Bronchus fibroblast of lung (primary cell): ENCODE measurements around a stretch of chr14.

DNA sequence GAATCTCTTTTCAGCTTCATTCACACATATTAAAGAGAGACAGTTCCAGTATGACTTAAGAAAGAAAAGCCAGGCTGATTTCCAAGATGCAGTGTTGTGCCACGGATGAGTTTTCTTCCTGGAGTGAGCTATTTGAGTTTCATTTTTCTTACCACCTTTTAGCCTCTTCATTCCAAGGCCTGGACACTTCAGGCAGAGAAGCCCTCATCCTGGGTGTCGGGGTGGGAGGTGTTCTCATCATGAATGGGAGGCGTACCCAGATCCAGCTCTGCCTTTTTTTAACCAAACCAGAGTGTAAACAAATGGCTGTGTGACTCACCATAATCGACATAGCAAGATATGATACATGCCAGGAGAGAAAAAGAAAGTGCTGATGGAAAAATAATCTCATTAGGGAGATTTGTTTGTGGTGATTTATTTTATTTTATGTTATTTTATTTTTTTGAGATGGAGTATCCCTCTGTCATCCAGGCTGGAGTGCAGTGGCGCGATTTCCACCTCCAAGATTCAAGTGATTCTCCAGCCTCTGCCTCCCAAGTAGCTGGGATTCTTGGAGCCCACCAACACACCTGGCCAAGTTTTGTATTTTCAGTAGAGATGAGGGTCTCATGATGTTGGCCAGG, 80.0 kb downstream of the ARF6 start:
- RAMPAGE, long total RNA: no peak

- RAMPAGE, long total RNA: no peak
Measured at GRCh38 chr14:50006976-50007998, 109.1 kb downstream of the VCPKMT start.

- RAMPAGE, long total RNA: no peak
Measured at GRCh38 chr14:50159469-50160138, 43.2 kb upstream of the VCPKMT start.

DNA sequence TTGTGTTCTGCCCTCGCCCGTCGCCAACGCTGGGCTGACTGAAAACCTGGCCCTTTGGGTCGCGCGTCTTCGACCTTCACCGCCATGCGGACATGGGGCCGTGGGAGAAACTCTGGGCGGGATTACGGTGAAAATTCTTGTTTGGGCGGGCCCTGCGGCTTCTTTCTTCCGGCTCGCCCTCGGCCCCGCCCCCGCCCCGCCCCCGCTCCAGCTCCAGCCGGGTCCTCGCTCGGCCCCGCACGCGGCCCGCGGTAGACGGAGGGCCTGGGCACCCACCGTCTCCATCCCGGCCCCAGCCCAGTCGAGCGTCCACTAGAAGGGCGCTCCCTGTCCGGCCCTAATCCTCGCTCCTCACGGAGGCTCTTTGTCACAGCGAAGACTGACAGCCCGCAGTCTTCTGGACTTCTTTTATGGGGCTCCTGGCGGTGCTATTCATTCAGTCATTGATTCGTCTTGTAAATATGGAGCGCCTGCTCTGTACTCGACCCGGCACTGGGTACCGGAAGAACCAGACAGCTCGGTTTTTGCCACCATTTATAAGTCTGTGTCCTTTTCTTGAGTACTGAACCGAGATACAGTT, 403 bp downstream of the DMAC2L start:
- RAMPAGE, long total RNA: no peak

DNA sequence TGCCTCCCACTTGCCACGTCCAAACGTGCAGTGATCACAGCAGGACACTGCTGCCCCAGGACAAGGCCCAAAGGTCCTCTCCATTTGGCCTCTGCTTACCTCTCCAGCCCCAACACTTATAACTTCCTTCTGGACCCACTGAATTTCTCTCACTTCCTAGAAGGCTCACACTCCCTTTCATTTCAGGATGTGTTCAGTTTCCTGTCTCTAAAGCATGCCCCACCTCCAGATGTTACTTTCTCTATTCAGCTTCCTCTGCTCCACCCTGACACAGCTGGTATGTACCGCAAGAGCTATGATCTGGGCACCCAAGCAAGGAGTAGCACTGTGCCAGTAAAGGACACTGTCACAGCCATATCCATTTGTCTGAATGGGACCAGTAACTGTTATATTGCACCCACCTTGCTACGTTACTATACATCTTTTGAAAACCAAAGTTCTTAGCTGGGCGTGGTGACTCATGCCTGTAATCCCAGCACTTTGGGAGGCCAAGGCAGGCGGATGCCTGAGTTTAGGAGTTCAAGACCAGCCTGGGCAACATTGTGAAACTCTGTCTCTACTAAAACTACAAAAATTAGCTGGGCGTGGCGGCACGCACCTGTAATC, 32.8 kb downstream of the CDKL1 start:
- RAMPAGE, long total RNA: no peak

GRCh38 chr14:50395192-50395740, 1.4 kb downstream of the CDKL1 start:
- RAMPAGE, long total RNA: no peak

DNA sequence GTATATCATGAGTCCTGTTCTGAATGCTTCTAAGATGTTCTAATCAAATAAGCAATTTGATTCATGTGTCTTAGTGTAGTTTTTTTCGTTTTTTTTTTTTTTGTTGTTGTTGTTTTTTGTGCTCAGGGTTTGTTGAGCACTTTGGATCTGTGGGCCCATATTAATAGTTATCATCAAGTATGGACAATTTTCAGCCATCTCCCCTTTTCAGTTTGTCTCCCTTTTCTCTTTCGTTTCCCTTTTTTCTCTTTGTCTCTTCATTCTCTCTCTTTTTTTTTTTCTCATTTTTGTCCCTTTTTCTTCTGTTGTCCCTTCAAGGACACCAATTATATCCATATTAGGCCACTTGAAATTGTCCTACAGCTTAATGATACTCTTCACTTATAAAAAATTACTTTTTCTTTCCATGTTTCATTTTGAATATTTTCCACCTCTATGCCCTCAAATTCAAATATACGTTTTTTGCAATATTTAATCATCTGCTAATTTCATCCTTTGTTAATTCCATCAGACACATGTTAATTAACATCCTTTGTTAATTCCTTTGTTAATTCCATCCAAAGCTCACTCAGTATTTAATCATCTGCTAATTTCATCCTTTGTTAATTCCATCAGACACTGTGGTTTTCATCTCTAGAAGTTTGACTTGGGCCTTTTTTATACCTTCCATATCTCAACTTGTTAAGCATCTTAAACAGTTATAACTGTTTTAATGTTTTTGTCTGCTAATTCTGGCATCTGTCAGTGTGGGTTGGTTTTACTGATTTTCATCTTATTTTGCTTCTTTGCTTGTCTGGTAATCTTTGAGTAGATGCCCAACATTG, 53.2 kb downstream of the MAP4K5 start:
- RAMPAGE, long total RNA: no peak

DNA sequence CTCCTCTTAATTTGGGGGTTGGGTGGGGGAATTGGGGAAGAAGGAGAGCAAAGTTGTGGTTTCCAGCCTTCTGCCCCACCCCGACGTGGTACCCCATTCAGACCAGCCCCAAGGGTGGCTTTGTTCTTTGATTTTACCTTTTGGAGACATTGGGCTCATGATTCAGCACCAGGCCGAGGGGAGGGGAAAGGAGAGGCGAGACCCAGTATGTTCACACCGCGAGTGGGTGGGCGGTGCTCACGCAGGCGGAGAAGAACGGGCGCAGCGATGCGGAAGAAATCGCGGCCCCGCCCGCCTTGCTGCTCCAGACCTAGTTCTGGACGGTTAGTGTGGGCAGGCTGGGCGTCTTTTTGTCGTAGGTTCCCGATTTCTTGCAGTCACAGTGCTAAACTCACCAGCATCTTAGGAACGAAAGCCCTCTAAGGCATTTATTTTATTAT, 978 bp downstream of the ATL1 start:
- RAMPAGE, long total RNA: no peak

DNA sequence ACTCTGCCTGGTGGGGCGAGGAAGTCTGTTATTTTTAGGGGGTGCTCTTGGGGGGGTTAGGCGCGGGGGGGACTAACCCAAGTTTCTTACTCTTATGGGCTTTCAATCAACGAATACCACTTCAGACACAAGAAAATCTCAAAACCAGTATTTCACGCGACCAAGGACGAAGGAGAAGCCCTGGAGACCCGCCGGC, 600 bp downstream of the SAV1 start:
- RAMPAGE, long total RNA: no peak

DNA sequence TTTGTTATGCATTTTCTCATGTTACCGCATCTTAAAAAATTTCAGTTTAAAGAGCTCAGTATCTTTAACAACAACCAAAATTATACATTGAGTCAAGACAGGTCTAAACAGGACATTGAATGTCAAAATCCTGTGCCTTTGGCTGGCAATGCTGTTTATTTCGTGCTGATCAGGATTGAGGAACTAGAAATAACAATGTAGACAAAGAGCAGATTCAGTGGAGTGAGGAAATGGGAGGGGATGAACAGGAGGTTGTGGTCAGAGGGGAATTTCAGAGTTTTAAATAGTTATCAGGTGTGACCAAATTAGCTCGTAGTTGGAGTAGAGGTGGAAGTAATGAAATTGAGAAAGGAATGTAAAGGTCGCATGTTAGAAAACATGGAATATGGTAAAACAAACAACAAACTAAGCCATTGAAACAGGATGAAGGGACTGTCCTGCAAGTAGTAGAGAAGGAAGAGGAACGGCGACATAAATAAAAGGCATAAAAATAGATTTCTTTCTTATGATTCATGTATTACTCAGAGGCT, 9.4 kb upstream of the SAV1 start:
- RAMPAGE, long total RNA: no peak

GRCh38 chr14:50763372-50764190, 67.4 kb downstream of the NIN start:
- RAMPAGE, long total RNA: no peak

DNA sequence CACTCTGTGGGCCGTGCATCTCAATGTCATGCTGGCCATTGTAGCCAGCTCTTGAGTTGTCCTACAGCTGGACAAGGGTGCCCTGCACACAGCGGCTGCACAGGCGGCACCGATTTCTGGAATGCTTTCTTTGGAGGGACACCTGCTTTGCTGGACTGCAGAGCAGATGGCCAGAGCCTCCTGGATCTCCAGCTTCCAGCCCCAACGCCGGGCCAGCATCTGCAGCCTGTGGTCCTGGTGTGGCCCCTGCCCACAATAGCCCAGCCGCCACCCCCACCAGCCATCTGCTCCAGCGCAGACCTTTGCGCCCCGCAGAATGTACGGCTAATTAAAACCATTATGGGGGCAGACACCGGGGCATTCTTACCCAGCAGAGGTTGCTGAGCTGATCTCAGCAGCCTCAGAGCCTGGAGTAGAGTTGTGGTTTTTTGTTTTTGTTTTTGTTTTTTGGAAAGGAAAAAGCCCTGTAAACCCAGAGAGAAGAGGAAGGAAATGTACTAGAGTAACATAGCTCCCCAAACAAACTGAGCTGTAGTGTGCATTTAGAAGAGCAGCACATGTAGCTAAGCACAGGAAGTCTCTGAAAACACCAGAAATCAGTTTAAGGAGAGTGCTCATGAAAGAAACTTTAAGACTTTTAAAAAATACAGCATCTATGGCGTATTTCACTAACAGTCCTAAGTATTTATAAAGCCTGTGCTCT, 45.8 kb downstream of the NIN start:
- RAMPAGE, long total RNA: no peak

- RAMPAGE, long total RNA: no peak
Measured at GRCh38 chr14:50935420-50935909, 8.8 kb downstream of the PYGL start.

- RAMPAGE, long total RNA: no peak
Measured at GRCh38 chr14:50967717-50968030, 23.4 kb upstream of the PYGL start.

- RAMPAGE, long total RNA: no peak
Measured at GRCh38 chr14:51360493-51361054, 120.5 kb downstream of the TMX1 start.

- RAMPAGE, long total RNA: no peak
Measured at GRCh38 chr14:51554310-51554975, 97.3 kb upstream of the FRMD6 start.

DNA sequence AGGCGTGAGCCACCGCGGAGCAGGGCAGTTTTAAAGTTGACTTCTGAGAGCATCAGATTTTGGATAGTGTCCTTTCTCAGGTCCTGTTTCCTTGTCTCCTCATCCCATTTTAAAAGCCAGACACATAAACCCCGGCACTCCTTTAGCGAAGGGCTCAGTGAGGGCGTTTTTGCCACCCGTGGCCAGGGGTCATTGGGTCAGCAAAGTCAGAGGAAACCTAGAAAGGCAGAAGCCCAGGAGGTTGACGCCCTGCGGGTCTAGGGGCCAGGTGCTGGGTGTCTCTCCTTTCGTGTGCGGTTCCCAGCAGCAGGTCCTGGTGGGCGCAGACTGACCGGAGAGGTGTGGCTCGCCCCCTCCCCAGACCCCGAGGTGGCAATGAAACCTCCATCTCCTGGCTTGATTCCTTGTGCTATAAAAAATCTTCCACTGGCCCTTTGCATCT, 1.0 kb upstream of the FRMD6 start:
- RAMPAGE, long total RNA: no peak

GRCh38 chr14:51869290-51870154, 9.1 kb downstream of the GNG2 start:
- RAMPAGE, long total RNA: no peak

DNA sequence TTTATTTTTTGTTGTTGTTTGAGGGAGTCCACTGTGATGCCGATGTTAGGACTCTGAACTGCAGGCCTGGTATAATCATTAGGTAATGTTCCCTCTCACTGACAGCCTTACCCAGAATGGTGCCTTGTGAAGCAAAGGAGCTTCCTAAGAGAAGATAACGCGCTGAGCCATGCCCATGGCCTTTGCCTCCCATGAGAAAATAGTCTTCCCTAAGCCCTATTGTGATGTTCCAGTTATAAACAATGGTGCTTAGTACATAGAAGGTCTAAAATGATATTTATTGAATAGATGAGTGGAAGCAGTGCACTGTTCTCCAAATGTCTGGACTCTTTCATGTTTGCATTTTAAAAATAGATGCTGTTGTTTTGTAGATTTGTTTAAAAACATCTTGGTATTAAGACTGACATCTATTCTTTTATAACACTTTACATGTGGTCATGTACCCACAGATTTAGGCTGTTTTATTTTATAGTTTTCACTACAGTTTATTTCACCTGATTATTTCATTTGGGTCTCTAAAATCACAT, 12.1 kb downstream of the GNG2 start:
- RAMPAGE, long total RNA: no peak

DNA sequence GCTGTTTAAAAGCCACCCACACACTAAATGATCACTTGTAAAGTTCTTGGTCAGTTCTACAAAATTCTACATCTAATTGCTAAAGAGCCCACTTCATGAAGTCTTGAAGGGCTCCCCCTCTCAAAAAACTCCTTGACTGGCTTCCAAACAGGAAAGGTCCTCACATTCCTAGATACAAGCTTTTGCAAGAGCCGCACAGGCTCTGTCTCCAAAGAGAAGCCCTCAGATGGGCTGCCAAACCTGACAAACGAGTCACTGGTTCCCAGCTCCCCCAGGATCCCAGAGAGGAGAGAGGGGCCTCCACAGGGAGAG, 5.9 kb downstream of the NID2 start:
- RAMPAGE, long total RNA: no peak